A375 (cell line): ENCODE measurements around a stretch of chr10.

DNA sequence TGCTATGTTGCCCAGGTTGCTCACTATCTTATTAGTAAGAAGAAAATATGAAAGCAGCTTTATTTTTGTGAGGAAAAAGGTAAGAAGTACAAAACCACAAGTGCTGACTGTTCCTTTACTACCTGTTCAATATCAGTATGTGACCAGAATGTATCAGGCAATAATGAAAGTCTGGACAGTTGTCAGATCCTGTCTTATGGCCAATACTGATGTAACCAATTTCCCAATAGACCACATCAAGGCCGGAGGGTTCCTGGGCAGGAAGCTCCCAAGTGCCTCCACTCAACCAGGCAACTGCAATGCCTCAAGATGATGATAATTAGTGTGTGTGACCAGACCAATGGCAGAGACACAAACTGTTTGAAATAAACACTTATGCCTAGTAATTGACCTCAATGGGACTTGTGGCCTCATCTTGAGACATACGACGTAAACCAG is 149.4 kb upstream of the ASAH2 start:
- RAMPAGE, long total RNA: no peak

GRCh38 chr10:50614054-50615017 is 9.4 kb downstream of the SGMS1 start:
- RAMPAGE, long total RNA: no peak

DNA sequence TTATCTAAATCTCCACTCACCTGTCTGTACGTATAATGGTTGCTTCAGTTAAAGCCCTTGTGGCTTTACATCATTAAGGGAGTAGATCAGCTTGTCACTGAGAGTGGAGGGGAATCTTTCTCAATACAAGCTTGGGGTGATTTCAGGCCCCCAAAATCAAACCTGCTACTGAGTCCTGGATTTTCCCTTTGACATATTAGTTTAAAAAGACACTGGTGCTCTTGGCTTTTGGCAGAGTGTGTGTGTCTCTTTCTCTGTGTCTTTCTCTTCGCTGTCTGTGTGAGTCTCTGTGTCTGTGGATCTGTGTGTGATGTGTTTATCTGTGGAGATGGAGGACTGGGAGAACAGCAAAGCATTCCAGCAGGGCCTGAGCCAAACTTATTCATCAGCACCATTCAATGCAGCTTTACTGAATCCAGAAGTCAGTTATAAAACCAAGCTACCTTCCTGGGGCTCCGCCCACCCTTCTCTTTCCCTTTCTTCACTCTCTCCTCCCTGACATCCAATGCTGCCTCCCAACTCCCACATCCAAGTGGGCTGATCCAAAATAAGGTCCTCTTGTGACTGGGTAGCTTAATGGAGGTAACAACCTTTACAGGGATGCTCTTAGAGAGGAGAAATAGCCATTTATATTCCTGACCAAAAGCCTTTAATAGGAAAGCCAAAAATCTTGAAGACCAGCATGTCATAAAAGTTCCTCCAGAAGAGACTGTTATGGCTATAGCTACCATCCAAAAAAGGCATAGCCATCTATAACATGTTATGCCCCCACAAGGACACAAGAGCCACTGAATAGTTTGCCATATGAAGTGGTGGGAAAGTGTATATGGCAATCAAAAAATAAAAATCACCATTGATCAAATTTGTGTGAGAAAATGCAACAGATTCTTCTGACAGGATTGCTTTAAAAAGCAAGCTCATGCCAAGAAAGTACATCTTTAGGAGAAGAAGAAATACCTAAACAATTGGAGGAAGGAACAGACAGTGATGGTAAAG is 3.8 kb downstream of the SGMS1 start:
- RAMPAGE, long total RNA: no peak

GRCh38 chr10:50990633-50991080 is 83.6 kb upstream of the PRKG1 start:
- RAMPAGE, long total RNA: no peak

- RAMPAGE, long total RNA: no peak
Measured at GRCh38 chr10:51083185-51084032, 9.1 kb downstream of the PRKG1 start.

DNA sequence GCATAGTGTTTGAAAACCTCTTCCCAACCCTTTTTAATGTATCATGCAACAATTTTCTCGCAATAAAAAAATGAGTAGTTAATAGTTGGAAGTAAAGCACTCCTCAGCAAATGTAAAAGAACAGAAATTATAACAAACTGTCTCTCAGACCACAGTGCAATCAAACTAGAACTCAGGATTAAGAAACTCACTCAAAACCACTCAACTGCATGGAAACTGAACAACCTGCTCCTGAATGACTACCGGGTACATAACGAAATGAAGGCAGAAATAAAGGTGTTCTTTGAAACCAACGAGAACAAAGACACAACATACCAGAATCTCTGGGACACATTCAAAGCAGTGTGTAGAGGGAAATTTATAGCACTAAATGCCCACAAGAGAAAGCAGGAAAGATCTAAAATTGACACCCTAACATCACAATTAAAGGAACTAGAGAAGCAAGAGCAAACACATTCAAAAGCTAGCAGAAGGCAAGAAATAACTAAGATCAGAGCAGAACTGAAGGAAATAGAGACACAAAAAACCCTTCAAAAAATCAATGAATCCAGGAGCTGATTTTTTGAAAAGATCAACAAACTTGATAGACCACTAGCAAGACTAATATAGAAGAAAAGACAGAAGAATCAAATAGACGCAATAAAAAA is 135.8 kb downstream of the PRKG1 start:
- RAMPAGE, long total RNA: no peak

- RAMPAGE, long total RNA: no peak
Measured at GRCh38 chr10:51405497-51406174, 293.8 kb downstream of the CSTF2T start.

DNA sequence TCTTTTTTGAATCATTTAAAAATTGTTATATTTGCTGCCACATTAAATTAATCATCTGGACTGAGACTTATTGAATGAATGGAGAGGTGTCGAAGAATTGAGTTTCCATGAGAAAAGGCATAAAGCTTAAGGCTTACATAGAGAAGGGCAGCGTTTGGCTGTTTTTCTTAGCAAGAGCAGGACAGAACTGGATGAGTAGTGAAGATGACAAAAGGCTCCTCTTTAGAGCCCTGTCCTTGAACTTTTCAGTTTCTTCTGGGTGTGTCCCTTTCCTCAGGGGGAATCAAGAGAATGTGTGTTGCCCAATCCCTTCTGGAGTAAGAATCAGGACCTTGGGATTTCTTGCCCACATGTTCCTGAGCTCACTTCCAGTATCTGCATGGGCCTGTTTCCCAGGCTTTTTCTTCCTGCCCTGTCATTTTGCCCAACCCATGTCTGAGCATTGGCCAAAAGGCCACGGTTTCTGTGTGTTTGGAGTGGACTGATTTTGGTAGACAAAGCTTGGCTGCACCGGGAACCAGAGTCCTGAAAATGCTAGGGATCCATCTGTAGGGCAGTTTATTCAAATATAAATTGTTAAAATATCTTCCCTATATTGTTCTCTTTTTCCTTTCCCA is 195.8 kb upstream of the CSTF2T start:
- RAMPAGE, long total RNA: no peak

DNA sequence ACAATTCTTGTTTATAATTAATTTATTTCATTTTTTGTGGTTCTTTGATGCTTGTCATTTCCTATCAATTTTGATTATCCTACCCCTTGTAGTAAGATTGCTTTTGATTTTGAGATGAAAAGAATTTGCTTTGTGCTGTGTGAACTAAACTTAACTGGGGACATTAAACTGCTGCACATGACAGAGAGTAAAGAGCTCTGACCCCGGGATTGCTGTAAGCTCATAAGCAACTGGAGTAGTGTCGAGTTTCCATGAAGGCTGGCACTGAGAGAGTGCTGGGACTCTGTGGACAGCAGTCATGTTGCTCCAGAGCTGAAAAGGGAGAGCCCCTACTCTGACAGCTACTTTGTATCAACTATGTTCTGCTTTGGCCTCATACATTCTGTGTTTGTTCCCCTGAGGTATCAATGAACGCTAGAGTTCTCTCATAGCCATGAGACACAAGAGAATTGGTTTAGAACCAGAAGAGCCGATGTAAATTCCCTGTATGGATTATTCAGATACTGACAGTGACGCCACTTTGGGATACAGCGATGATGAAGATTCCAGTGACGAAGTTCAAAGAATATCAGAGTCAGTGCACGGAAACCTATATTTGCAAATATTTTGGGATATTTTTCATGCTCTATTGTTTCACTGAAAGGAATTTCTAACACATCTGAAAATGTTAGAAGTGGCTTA is 186.0 kb upstream of the DKK1 start:
- RAMPAGE, long total RNA: no peak

- RAMPAGE, long total RNA: no peak
Measured at GRCh38 chr10:52318925-52319303, 4.8 kb downstream of the DKK1 start.

DNA sequence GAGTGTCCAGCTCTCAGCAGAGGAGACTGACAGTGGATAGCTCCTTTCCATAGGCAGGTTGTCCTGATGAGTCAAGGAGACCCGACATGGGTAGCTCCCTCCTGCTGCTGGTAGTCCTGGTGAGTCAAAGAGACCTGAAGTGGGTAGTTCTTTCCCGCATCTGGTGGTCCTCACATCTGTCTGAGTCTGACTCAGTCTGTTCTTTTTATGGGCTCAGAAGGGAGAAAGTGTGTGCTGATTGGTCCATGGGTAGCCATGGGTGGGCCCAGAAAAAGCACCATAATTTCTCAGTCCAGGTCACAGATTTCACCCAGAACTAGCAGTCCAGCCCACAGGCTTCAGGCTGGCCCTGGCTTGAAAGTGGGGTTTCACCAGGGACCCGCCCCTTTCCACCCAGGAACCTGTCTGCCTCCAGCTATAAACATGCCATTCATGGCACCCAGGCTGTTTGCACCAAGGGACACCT is 192.6 kb upstream of the MBL2 start:
- RAMPAGE, long total RNA: no peak

GRCh38 chr10:53597694-53598415 is 825.3 kb upstream of the MBL2 start:
- RAMPAGE, long total RNA: no peak

DNA sequence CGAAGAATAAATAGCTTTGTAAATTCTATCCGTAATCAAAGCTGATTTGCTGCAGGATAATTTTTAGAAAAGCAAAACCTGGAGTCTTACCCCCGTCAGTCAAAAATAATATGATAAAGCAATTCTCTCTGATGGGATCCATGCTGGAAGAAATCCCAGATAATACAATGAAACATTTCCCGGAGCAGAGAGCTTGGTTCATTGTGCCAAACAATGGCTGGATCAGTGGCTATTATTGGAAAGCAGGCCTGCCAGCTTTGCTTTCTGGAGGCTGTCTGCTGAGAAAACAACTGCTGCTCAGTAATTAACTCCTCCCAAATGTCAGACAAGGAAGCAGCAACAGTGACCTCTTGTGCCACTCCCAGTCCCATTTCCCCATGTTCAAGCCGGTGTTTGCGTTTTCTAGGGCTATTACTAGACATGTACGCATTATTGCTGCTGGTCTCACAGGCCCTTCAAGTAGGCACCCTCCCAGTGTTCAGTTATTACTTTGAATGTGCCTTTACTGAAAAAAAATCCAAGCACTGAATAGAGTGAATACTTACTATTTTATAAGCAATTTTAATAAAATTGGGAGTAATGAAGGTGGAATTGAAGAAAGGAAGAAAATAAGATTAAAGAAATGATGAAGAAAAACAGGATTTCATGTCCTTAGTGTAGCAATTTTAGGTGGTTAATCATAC is 609.6 kb upstream of the PCDH15 start:
- RAMPAGE, long total RNA: no peak

GRCh38 chr10:57864831-57865174 is 402.9 kb downstream of the IPMK start:
- RAMPAGE, long total RNA: no peak

GRCh38 chr10:58335288-58336163 is 720 bp downstream of the UBE2D1 start:
- RAMPAGE, long total RNA: no peak

- RAMPAGE, long total RNA: no peak
Measured at GRCh38 chr10:58394952-58396217, 10.2 kb downstream of the TFAM start.

GRCh38 chr10:58448050-58448362 is 62.8 kb downstream of the TFAM start:
- RAMPAGE, long total RNA: no peak

GRCh38 chr10:58518595-58519337 is 6.1 kb downstream of the BICC1 start:
- RAMPAGE, long total RNA: no peak

- RAMPAGE, long total RNA: no peak
Measured at GRCh38 chr10:59360670-59361109, 1.7 kb downstream of the FAM13C start.

GRCh38 chr10:59803399-59804130 is 50.3 kb upstream of the MRLN start:
- RAMPAGE, long total RNA: no peak